ENCODE data around the gene MVP.

DNA sequence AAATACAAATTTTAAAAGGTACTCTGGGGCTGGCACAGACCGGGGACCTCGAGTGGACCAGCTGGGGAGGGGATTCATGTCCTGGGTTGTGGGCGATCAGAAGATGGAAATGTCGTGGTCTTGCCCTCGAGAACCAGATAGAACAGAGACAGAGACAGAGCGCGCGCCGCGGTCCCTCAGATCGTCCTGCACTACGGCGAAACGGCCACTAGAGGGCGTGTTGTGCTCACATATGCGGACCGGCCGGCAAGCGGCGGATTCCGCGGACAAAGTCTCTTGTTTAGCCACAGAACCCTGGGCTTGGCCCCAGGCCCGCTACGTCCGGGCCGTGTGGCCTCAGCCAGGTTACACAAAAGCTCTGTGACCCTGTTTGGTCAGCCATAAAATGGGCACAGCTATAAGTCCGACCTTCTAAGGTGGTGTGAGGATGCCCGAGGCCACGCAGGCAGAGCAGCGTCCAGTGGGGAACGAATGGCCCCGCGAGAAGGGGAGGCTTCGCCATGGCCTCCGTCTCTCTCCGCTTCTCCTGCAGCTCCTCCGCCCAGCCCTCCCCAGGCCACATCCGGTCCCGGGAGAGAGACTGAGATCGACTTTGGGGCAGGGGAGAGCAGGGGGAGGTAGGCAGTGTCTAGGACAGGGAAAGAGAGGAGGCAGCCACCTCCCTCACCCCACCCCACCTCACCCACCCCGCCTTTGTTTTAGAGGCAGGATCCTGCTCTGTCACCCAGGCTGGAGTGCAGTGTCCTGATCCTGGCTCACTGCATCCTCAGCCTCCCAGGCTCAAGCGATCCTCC lies 14.5 kb upstream of the SBK1 start:
- PRO-cap, 2 experiments = no peak in any of the 2 experiments

DNA sequence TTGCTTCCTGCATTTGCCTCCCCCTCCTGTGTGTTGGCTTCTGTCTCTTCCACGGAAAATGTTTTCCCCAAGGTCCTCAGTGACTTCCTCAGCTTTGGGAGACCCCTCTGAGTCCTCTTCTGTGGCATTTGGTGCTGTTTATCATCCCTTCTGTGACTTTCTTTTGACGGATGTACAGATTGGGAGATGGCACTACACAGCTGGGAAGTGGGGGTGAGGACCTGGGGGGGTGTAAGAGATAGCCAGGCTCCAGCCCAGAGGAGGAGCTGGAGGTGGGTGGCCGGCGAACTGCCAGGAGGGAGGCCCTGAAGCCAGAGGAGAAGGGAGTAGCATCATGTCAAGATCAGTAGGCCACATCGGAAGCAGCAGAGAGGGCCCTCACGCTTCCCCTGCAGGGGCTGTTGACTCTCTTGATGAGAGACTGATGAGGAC lies 19.3 kb downstream of the SGF29 start:
- PRO-cap, 2 experiments = no peak in any of the 2 experiments

DNA sequence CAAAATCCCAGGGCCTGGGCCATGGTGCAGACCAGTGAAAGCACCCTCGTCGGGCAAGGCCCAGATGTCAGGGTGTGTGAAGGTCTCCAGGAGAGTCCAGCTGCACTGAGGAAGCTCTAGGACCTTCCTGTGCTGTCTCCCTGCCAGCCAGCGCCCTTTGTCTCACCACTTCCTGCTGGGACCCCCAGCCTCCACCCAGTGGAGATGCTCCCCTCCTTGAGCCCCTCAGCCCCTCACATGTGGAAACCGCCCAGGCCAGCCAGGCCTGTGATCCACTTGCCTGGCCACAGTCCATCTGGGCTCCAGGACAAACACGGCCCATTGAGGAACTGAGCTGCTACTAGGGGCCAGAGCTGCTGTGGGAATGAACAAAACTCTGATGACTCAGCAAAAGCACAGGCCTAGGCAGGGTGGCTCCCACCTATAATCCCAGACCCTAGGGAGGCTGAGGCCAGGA lies 733 bp downstream of the SULT1A1 start:
- PRO-cap, 2 experiments = no peak in any of the 2 experiments

DNA sequence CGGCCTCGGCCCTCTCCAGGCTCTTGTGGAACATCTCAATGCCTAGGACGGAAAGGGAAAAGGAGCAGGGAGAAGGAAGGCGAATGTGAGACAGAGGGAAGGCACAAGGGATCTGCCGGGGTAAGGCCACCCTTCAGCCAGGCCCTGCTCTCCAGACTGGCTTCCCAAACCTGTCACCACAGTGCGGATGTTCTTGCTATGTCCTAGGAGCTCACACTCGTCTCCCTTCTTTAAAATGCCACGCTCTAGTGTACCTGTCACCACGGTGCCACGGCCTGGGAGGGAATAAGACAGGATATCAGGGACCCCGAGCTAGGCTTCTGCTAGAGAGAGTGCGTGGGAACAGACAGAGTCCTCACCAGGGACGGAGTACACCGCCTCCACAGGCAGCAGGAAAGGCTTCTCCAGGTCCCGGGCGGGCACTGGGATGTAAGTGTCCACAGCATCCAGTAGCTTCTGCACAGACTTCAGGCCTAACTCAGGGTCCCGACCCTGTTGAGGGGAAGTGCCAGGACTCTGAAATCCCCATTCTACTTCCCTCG lies 2.0 kb downstream of the TUFM start:
- PRO-cap, 2 experiments = no peak in any of the 2 experiments

- PRO-cap, 2 experiments = no peak in any of the 2 experiments
Measured at GRCh38 chr16:28923577-28924220, 1.3 kb downstream of the RABEP2 start.

GRCh38 chr16:28951080-28951831 lies 519 bp downstream of the NFATC2IP start:
- PRO-cap, 2 experiments = no peak in any of the 2 experiments

DNA sequence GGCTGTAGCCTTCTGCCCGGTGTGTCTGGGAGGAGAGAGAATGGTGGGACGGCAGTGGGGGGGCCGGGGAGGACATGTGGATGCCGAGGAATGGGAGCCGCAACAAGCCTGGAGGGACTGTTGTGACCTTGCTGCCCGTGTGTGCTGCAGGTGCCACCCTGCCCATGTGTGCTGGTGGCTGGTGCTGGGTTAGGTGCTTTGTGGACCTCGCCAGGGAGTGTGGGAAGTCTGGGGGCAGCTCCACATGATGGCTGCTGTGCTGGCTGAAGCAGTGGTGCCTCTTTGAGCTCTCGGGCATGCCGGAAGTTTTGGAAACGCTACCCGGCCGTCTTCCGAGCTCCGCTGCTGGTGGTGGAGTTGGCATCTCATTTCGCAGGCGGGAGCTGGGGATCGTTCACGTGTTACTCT lies 132.2 kb downstream of the LAT start:
- PRO-cap, 2 experiments = no peak in any of the 2 experiments

- PRO-cap, 2 experiments = no peak in any of the 2 experiments
Measured at GRCh38 chr16:29128673-29129240, 143.9 kb downstream of the LAT start.

DNA sequence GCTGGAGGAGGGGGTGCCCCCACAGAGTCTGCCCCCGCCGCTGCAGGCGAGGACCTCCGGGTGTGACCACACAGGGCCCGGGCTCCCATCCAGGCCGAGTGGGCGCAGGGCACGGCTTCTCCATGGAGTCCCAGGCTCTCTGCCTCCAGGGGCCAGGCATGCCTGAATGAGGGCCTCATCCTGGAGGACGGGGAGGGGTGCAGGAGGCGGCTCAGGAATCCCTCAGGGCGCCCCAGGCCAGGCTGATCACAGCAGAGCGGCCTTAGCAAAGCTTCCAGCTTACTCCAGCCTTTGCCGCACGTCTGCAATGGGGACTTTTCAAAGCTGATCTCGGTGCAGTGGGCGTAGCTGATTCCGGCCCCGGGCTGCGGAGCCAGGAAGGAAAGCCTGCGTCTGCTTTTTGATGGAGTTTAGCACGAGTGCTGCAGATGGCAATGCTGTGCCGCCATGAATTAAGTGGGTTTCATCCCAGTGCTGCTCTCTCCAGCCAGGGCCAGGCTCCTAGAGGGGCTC lies 146.5 kb downstream of the LAT start:
- PRO-cap, 2 experiments = no peak in any of the 2 experiments

- PRO-cap, 2 experiments = peak in 1 of 2 experiments; most common minus-strand start chr16:29172311 (in 1)
Measured at GRCh38 chr16:29172241-29172448, 187.3 kb downstream of the LAT start.

GRCh38 chr16:29177515-29178819 lies 193.1 kb downstream of the LAT start:
- PRO-cap, 2 experiments = no peak in any of the 2 experiments

GRCh38 chr16:29185764-29186294 lies 201.0 kb downstream of the LAT start:
- PRO-cap, 2 experiments = no peak in any of the 2 experiments

DNA sequence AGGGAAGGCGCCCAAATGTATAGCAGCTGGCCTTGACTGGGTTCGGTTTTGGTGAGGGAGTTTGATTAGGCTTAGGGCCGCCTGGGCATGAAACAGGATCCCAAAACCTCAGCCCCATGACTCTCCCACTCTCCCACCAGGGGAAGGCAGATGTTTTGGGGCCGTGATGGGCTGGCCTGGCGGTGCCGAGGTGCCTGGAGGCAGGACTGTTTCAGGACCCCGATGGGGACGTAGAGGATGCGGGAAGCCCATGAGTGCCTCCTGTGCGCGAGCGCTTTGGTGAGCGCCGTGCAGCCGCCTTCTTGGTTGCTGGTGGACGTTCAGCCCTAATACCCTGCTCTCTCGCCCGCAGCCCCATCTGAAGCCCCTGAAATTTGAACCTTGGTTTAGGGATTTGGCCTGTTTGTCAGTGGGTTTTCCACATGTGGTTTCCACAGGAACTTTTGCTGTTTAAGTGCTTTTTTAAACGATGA lies 145.9 kb downstream of the NPIPB11 start:
- PRO-cap, 2 experiments = no peak in any of the 2 experiments

DNA sequence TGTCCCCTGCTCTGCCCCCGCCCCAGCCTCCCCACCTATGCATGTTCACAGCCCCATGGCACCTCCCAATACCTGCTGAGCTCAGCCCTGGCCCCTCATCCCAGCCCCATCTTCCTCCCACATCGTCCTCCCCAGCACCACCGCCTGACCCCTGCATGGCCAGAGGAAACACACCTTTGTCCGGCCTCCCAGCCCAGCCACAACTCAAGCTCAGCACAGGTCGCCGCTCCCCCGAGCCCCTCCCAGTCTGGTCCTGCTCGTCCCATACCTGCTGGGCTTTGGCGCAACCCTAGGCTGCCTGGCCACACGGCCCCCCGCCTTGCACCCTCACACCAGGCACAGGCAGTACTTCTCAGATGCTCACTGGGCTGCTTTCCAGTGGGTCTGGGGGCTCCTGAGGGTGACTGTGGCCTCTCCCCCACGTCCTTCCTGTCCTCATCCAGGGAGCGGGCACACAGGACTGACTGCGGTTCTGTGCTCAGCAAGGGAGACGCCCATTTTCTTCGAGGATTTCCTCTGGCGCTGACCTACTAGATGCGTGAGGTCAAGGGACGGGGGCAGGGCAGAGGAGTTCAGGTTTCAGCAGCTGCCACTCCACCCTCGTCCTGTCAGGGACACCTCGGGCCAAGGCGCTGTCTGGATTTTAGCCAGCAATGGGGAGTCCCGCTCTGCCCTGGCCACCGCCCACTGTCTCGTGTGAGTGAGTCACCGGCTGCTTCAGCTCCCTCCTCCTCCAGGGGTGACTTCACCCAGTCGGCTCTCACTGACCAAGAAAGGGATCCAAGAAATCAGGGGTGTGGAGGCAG lies 115.9 kb downstream of the NPIPB11 start:
- PRO-cap, 2 experiments = peak in 1 of 2 experiments; most common minus-strand start position 618 of the sequence (in 1)

DNA sequence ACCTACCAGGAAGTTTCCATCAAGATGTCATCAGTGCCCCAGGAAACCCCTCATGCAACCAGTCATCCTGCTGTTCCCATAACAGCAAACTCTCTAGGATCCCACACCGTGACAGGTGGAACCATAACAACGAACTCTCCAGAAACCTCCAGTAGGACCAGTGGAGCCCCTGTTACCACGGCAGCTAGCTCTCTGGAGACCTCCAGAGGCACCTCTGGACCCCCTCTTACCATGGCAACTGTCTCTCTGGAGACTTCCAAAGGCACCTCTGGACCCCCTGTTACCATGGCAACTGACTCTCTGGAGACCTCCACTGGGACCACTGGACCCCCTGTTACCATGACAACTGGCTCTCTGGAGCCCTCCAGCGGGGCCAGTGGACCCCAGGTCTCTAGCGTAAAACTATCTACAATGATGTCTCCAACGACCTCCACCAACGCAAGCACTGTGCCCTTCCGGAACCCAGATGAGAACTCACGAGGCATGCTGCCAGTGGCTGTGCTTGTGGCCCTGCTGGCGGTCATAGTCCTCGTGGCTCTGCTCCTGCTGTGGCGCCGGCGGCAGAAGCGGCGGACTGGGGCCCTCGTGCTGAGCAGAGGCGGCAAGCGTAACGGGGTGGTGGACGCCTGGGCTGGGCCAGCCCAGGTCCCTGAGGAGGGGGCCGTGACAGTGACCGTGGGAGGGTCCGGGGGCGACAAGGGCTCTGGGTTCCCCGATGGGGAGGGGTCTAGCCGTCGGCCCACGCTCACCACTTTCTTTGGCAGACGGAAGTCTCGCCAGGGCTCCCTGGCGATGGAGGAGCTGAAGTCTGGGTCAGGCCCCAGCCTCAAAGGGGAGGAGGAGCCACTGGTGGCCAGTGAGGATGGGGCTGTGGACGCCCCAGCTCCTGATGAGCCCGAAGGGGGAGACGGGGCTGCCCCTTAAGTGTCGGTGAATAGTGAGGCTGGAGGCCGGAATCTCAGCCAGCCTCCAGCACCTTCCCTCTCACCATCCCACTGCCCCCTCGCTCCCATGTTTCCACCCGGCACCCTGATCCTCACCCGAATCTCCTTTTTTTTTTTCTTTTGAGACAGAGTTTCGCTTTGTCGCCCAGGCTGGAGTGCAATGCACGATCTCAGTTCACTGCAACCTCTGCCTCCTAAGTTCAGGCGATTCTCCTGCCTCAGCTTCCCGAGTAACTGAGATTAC lies 1.4 kb downstream of the SPN start:
- PRO-cap, 2 experiments = peak in 2 of 2 experiments; most common plus-strand start position 523 of the sequence (in 1); most common minus-strand start position 476 of the sequence (in 2)

DNA sequence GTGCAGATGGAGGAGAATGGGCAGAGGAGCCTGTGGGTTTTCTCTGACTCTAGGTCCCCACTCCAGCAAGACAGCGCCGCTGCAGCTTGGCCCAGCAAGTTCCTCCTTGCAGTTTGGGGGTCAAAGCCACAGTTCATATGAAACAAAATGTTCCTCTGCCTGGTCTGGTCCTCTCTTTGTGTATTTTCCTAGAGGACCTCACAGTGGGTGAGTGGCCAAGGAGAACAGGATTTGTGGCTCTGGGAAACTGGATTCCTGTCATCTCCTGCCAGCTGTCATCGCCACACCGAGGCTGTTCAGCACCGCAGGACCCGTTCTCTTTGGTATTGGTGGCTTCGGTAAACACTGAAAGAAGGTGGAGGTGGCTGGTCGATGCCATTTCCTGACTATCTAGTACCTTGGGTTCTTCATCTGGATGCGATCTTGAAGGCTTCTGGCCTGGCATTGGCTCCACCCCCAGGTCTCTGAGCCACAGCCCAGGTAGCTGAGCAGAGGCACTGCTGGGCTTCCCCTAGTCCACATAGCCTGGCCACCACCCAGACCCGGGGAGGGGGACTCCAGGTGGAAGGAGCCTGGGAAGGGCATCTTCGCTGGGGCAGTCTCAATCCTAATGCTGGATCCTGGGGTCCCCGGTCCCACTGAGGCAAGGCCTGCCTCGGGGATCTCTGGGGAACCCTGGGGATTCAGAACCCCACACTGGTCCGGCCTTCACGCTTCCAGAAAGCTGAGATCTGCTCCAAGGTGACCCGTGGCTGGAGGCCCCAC lies 2.0 kb downstream of the C16orf54 start:
- PRO-cap, 2 experiments = no peak in any of the 2 experiments

DNA sequence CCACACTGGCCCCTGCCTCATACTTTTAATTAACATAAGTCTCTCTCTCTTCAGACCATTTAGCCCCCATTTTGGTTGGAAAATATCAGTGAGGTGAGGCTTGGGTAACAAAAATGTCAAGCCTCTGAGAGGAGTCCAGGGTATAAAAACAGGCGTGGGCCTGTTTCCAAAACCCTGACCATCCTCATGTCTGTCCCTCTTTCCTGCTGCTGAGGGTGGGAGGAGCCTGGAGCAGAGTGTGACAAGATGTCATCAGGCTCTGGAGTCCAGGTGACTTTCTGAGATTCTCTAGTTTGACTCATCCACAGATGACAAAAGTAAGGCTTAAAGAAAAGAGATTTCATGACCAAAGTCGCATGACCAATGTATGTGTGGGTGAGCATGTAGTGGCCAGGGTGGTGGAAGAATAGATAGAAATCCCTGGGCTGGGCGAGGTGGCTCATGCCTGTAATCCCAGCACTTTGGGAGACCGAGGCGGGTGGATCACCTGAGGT lies 1.1 kb upstream of the C16orf54 start:
- PRO-cap, 2 experiments = no peak in any of the 2 experiments

- PRO-cap, 2 experiments = peak in 2 of 2 experiments; most common plus-strand start chr16:29820473 (in 2); most common minus-strand start chr16:29820367 (in 1)
Measured at GRCh38 chr16:29820098-29820633, at the start of gene MVP. MVP (plus strand) TSS chr16:29820462.

- PRO-cap, 2 experiments = no peak in any of the 2 experiments
Measured at GRCh38 chr16:29824474-29825006, 4.3 kb downstream of the MVP start.

- PRO-cap, 2 experiments = no peak in any of the 2 experiments
Measured at GRCh38 chr16:29839841-29840691, 19.8 kb downstream of the MVP start.

Measured in Metastatic Liver Carcinoma in the Adrenal Gland (tissue), 2 donors.